Heart left ventricle (tissue), 7 donors: ENCODE data around the genes BLCAP and PPP1R16B.

DNA sequence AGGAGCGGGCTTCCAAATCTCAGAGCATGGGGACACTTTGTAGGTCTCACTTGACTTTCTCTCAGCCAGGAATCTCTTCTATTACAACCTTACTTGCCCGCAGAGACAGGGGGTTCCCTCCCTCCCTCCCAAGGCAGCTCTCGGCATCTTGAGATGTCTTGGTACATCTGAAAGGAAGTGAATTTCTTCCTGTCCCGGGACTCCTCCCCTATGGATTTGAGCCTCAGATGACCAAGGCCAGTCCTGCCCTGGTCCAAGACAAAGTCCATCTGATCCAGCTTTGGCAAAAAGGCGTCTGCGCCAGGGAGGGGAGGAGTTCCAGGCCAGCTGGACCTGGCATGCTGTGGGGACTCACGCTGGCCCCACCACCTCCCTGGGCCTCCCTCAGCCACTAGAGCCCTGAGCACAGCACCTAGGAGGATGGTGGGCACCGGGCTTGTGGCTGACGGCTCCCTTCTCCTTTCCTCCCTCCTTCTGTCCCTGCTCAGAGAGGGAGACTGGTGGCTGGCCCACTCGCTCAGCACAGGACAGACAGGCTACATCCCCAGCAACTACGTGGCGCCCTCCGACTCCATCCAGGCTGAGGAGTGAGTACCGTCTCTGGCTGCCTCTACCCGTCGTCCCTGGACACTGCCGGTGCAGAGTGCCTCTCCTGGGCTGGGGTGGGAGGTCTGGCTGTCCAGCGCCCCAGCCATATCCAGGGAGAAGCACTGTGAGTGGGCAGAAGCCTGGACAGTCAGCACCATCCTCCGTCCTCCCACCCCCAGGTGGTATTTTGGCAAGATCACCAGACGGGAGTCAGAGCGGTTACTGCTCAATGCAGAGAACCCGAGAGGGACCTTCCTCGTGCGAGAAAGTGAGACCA is 47.7 kb downstream of the SRC start:
- PRO-cap, 6 experiments = no peak in any of the 6 experiments
- RAMPAGE, long total RNA, 2 experiments = no peak in any of the 2 experiments
- RRBS = no CpG with 5 or more reads among the region's 24 CpGs

GRCh38 chr20:37418418-37418617 is 72.4 kb downstream of the SRC start:
- PRO-cap, 6 experiments = no peak in any of the 6 experiments
- RAMPAGE, long total RNA, 2 experiments = no peak in any of the 2 experiments
- RRBS = no CpG with 5 or more reads among the region's 2 CpGs

- PRO-cap, 6 experiments = peak in 6 of 6 experiments; most common minus-strand start chr20:37527873 (in 5)
- RAMPAGE, long total RNA, 2 experiments = start-site peak on the minus strand in 2 of 2 experiments, at chr20:37527846-37527877 at its widest, 295 to 508 reads per replicate
- RRBS = 2% methylated on average over 12 of the region's 44 CpGs
Observed at GRCh38 chr20:37527413-37528003, at the start of gene BLCAP. Gene BLCAP, minus strand, starts transcription at chr20:37527876.

GRCh38 chr20:37567549-37567890 is 39.8 kb upstream of the BLCAP start:
- PRO-cap, 6 experiments = no peak in any of the 6 experiments
- RAMPAGE, long total RNA, 2 experiments = no peak in any of the 2 experiments
- RRBS = no CpG with 5 or more reads among the region's 7 CpGs

GRCh38 chr20:37745596-37746039 is 51.8 kb downstream of the CTNNBL1 start:
- PRO-cap, 6 experiments = peak in 1 of 6 experiments; most common plus-strand start chr20:37745794 (in 1); most common minus-strand start chr20:37745660 (in 1)
- RAMPAGE, long total RNA, 2 experiments = no peak in any of the 2 experiments
- RRBS = no CpG with 5 or more reads among the region's 3 CpGs

DNA sequence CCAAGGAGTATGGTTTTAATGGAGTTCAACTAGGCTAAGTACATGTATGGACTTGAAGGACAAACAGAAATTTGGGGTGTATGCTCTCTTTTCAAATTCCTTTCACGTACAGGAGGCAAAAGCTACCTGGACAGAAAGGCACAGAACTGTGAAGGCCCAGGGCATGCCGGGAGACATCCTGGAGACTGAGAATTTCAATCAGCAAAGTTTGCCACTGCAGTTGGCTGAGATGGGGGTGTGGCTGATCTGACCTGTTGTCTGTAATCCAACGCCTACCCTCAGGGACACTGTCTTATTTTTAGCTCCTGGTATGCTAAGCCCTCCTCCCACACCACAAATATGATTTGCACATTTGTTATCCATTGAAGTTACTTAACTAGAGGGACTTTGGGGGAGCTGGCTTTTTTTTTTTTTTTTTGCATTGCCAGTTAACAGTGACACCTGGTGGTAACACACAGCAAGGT is 40.5 kb downstream of the TTI1 start:
- PRO-cap, 6 experiments = peak in 3 of 6 experiments; most common plus-strand start position 371 of the sequence (in 2); most common minus-strand start position 148 of the sequence (in 1)
- RAMPAGE, long total RNA, 2 experiments = no peak in any of the 2 experiments
- RRBS = no CpG with 5 or more reads among the region's 3 CpGs

- PRO-cap, 6 experiments = no peak in any of the 6 experiments
- RAMPAGE, long total RNA, 2 experiments = no peak in any of the 2 experiments
- RRBS = no CpG with 5 or more reads among the region's 2 CpGs
Observed at GRCh38 chr20:38094147-38094885, 60.8 kb downstream of the RPRD1B start.

DNA sequence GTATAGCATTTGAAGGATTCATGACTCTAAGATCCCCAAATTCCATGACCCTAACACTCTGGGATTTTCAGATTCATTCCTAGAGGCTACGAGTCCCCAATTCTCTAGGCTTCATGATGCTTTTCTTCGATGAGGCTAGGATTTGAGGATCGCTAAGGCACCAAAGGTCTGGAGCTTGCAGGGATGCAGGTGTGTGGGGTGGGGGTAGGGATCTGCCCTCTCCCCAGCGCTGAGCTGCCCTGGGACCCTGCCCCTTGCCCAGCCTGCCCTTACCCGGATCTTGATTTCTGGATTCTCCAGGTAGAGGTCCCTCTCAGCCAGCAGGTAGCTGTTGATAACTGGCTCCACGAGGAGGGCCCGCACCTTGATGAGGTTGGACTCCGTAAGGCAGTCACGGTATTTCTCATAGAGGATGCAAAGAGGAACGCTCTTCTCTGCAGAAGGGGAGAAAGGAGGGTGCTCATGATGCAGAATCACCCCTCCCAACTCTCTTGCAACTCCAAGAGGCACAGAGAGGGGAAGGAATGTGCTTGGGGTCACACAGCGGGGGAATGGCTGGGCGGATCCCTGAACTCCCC is 32.9 kb downstream of the TGM2 start:
- PRO-cap, 6 experiments = no peak in any of the 6 experiments
- RAMPAGE, long total RNA, 2 experiments = no peak in any of the 2 experiments
- RRBS = no CpG with 5 or more reads among the region's 12 CpGs

- PRO-cap, 6 experiments = peak in 6 of 6 experiments; most common plus-strand start chr20:38152839 (in 5); most common minus-strand start chr20:38152714 (in 6)
- RAMPAGE, long total RNA, 2 experiments = no peak in any of the 2 experiments
- RRBS = 2% methylated on average over 12 of the region's 34 CpGs
Observed at GRCh38 chr20:38152022-38153356, 12.6 kb downstream of the TGM2 start.

DNA sequence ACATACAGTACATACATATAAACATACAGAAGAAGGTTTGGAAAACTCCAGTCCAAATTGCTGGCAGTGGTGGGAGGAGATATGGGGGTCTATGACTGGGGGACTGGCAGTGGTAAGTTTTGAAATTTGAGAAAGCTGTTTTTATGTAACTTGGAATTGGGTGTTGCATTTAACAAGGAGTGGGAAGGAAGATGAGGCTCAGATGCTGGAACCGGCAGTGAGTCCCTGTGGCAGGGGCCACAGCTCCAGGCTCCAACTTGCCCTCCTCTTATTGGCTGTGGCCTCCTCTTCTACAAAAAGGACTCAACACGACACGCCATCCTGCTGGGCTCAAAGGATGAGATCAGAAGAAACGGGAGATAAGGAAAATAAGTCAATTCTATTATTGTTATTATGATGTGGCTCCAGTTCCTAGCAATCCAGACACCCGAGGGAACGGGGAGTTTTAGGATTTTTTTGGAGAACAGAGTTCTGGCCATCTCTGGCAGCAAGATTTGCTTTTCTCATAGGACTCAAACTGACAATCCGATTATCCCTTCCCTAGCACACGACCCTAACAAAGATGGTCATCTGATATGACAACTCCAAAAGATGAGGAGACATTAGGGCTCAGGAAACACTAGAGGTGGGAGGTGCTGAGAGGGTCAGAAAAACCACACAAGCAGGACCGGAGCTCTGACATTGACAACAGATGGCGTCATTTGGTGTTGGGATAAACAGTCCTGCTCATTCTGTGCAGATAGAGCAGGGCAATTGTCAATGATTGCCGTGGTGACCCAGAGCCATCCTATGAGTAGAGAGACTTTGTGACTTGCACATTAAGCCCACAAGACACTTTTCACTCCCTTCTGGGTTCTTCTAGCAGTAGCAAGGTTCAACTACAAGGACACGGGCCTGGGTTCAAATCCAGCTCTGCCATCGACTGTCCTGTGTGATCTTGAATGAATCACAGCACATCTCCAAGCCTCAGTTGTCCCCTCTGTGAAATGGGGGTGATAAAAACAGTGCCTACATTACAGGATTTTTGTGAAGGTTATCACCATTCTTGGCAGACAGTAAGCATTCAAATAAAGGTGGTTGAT is 6.1 kb upstream of the TGM2 start:
- PRO-cap, 6 experiments = peak in 1 of 6 experiments; most common plus-strand start position 443 of the sequence (in 1); most common minus-strand start position 219 of the sequence (in 1)
- RAMPAGE, long total RNA, 2 experiments = no peak in any of the 2 experiments
- RRBS = no CpG with 5 or more reads among the region's 13 CpGs

DNA sequence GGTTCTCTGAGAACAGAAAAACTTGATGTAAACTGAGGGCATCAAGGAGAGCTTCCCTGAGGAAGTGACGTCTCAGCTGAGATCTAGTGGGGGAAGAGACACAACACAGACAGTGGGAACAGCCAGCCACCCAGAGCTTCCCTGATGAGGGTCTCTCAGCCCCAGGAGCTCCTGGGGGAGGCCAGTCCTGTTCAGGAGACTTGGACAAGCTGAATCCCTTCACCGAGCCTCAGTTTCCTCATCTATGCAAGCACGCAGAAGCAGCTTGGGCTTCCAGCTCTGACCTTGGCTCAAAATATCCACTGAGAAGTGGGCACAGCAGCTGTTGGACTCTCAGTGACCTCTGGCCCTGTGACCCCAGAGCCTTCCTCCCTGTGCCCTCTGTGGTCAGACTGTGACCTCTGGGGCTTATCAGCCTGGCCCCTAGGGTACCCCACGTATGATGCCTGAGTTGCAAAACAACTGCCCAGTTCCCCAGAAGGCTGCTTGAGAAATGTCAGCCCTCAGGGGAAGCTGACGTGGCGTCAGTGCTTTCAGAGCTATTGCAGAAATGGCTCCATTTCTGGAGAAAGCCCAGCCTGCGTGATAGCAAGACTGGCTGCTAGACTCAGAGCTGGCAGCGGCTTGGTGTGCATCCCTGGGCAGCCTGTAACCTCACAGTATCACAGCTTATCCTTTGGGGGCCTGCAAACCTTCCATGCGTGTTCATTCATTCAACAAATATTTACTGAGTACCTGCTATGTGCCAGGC is 31.4 kb upstream of the TGM2 start:
- PRO-cap, 6 experiments = no peak in any of the 6 experiments
- RAMPAGE, long total RNA, 2 experiments = no peak in any of the 2 experiments
- RRBS = no CpG with 5 or more reads among the region's 9 CpGs

GRCh38 chr20:38255211-38255823 is 5.2 kb downstream of the KIAA1755 start:
- PRO-cap, 6 experiments = peak in 1 of 6 experiments; most common plus-strand start chr20:38255752 (in 1); most common minus-strand start chr20:38255643 (in 1)
- RAMPAGE, long total RNA, 2 experiments = no peak in any of the 2 experiments
- RRBS = no CpG with 5 or more reads among the region's 6 CpGs

GRCh38 chr20:38291339-38291633 is 12.7 kb upstream of the BPI start:
- PRO-cap, 6 experiments = no peak in any of the 6 experiments
- RAMPAGE, long total RNA, 2 experiments = no peak in any of the 2 experiments
- RRBS = no CpG with 5 or more reads among the region's 5 CpGs

DNA sequence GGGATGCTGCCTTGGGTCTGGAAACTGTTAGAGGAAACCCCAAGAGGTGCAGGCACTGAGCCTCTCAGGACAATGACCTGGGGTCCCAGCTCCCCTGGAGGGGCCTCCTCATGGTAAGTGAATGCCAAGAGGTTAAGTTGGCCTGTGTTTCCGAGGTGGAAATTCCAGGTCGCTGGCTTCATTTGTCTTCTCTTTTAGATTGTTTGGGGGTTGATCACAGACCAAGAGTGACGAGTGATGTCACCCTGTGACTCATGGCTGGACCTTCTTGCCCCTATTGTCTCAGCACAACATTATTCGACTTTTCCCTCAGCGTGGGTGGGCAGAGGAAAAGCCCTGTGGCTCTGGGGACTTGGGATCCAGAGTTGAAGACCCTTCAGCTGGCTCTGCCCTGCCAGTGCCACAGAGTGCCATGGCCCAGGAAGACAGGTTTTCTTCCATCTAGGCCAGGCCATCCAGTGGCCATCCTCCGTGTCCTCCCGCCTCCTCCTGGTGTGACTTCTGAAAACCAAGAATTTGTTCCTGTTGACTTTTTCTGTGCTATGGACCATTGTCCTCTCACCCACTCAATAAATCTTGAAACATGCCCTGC is 22.2 kb upstream of the RALGAPB start:
- PRO-cap, 6 experiments = peak in 1 of 6 experiments; most common plus-strand start position 296 of the sequence (in 1)
- RAMPAGE, long total RNA, 2 experiments = no peak in any of the 2 experiments
- RRBS = no CpG with 5 or more reads among the region's 7 CpGs

- PRO-cap, 6 experiments = no peak in any of the 6 experiments
- RAMPAGE, long total RNA, 2 experiments = no peak in any of the 2 experiments
- RRBS = 12% methylated on average over 8 of the region's 11 CpGs
Observed at GRCh38 chr20:38599421-38599996, 18.5 kb downstream of the ADIG start.

- PRO-cap, 6 experiments = no peak in any of the 6 experiments
- RAMPAGE, long total RNA, 2 experiments = no peak in any of the 2 experiments
- RRBS = no CpG with 5 or more reads among the region's 3 CpGs
Observed at GRCh38 chr20:38755421-38755686, 7.1 kb downstream of the ACTR5 start.

DNA sequence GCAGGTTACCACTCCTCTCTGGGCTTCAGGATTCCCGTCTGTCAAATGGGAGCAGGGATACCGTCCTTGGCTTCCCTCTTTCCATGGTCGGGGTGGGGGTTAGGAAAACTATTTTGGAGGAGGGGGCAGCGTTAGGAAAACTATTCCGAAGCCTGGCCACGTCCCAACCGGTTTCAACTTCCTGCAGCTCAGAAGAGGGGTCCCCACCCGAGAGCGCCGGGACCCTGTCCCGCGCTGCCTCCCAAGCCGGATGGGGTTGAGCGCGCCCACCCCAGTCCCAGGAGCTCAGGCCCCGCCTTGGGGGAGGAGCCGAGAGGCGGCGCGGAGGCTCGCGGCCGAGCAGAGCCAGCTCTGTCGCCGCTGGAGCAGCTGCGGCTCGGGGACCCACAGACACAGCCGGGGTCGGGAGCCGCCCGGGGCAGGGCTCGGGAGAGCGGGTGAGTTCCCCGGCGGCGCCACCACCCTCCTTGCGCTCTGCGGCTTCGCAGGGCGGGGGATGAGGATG is at the start of gene PPP1R16B:
Gene PPP1R16B (plus strand): TSS at position 342 of the 505 bp plus-strand sequence.
- PRO-cap, 6 experiments = peak in 6 of 6 experiments; most common plus-strand start position 354 of the sequence (in 4); most common minus-strand start position 252 of the sequence (in 6)
- RAMPAGE, long total RNA, 2 experiments = no peak in any of the 2 experiments
- RRBS = 2% methylated on average over 9 of the region's 40 CpGs

DNA sequence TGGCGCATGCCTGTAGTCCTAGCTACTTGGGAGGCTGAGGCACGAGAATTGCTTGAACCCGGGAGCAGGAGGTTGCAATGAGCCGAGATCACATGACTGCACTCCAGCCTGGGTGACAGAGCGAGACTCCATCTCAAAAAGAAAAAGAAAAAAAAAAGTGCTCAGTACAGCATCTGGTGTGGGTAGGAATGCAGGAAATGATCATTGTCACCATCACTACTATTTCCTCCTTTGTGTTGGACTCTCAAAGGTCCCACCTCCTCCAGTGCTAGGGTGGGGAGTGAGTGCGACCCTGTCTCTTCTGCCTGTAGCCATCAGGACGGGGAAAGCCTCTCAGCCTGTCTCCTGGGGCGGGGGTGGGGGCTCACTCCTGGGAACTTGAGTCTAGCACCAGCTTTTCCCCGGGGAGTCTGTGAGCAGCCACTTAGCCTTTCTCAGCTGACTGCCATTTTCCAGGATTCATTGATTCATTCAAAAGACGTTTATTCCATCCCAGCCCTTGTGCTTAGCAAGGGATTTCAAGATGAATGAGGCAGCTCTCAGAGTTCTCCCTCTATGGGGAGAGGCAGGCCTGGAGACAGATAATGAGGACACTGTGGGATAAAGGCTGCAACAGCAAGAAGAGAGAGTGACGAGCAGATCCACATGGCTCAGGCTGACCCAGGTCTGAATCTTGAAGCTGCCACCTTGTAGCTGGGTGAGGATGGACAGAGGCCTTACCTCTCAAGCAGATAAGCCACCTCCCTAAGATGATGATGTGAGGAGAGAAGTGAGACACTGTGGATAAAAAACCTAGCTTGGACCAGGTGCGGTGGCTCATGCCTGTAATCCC is 3.6 kb downstream of the PPP1R16B start:
- PRO-cap, 6 experiments = no peak in any of the 6 experiments
- RAMPAGE, long total RNA, 2 experiments = no peak in any of the 2 experiments
- RRBS = no CpG with 5 or more reads among the region's 12 CpGs

GRCh38 chr20:38818222-38818697 is 12.8 kb downstream of the PPP1R16B start:
- PRO-cap, 6 experiments = no peak in any of the 6 experiments
- RAMPAGE, long total RNA, 2 experiments = no peak in any of the 2 experiments
- RRBS = no CpG with 5 or more reads among the region's 5 CpGs

- PRO-cap, 6 experiments = no peak in any of the 6 experiments
- RAMPAGE, long total RNA, 2 experiments = no peak in any of the 2 experiments
- RRBS = no CpG with 5 or more reads among the region's 19 CpGs
Observed at GRCh38 chr20:38835516-38836032, 30.1 kb downstream of the PPP1R16B start.